Cytotoxic T cell (primary cell): ENCODE results near the genes CRHR2 and PPP1R17.

GRCh38 chr7:30098280-30098735 is 36.5 kb upstream of the MTURN start:
- PRO-cap, 2 experiments, result no peak in any of the 2 experiments

GRCh38 chr7:30284168-30284541 is 242 bp upstream of the ZNRF2 start:
- PRO-cap, 2 experiments, result peak in 2 of 2 experiments; most common minus-strand start chr7:30284235 (in 2)

- PRO-cap, 2 experiments, result peak in 2 of 2 experiments; most common plus-strand start chr7:30285648 (in 2)
Measured at GRCh38 chr7:30285475-30285735, 1.0 kb downstream of the ZNRF2 start.

DNA sequence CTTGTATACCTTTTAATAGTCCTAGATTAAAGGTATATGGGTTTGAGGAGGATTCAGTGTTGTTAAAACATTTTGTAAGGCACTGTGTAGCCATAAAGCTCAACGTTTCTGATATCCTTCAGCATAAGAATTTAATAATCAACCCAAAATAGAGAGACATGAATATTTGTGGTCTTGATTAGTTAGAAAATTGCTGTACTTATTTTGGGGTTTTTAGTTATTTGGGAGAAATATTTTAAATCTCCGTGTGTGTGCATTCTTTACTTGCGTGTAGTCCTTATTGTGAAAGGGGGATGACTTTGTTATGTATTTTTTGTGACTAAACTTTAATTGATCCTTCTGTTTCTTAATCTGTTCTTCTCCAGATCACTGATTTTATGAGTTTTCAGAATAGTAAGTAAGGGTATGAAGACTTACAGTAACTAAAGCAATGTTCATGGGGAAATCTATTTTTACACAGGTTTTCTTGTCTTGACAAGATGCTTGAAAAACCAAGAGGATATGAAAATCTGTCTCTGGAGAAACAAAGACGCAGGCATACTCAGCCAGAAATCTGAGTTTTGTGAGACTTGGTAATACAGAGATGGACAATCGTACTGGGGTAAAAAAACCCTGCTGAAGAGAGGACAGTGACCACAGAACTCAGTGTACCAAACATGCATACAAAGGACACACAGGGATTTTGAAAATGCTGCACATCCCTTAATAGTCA is 81.3 kb downstream of the ZNRF2 start:
- PRO-cap, 2 experiments, result no peak in any of the 2 experiments

DNA sequence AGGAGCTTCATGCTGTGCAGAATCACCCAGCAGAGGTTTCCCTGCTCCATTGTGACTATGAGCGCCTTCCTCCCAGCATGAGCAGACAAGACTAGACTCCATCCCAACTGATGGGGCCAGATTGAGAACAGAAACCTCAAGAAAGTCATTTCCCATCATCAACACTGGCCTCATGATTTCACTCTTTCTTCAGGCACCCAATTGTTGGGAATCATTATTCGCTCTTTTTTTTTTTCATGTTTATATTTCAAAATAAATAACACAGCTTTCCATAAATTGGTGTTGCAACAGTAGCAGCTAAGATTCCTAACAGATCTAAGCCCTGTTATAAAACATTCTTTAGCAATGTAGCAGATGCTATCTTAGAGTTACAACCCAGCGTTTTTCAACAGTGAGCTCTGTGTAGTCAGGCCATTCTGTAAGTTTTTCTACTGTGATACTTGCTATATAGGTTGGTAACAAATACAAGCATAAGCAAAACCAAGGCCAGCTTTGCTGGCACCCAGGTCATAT is 13.1 kb downstream of the NOD1 start:
- PRO-cap, 2 experiments, result no peak in any of the 2 experiments

GRCh38 chr7:30597798-30598708 is 3.4 kb downstream of the GARS1 start:
- PRO-cap, 2 experiments, result no peak in any of the 2 experiments

GRCh38 chr7:30681949-30682906 is at the start of gene CRHR2:
Gene CRHR2 (minus strand): TSS chr7:30682456.
- PRO-cap, 2 experiments, result no peak in any of the 2 experiments

GRCh38 chr7:30771594-30772349 is 555 bp downstream of the MINDY4 start:
- PRO-cap, 2 experiments, result peak in 1 of 2 experiments; most common plus-strand start chr7:30771808 (in 1)

DNA sequence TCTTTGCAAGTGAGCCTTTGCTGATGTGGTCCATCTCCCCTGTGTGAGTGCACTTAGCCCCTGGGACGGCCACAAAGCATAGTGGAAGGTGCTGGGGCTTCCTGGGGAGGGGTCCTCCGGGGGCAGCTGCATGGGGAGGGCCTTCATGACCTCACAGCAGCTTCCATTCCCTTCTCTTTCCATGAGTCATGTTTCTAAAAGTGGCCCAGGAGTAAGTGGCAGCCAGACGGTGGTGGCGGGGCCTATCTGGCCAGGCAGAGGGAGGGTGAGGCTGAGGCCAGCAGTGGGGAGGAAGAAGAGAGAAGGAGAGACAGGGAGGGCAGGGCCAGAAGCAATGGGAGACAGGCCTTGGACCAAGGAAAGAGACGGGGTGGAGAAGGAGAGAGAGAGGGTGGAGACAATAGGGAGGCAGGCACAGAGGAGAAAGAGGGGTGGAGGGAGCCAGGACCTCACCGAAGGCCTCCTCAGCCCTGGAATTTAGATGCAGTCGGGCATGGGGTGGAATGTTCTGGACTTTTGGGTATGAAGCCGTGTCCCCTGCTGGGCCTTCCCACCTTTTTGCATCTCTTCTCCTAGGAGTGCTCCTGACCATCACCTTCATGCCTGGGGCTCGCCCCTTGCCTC is 9.6 kb downstream of the AQP1 start:
- PRO-cap, 2 experiments, result no peak in any of the 2 experiments

GRCh38 chr7:31686974-31687350 is at the start of gene PPP1R17:
Gene PPP1R17 (plus strand): TSS chr7:31687215.
- PRO-cap, 2 experiments, result no peak in any of the 2 experiments

DNA sequence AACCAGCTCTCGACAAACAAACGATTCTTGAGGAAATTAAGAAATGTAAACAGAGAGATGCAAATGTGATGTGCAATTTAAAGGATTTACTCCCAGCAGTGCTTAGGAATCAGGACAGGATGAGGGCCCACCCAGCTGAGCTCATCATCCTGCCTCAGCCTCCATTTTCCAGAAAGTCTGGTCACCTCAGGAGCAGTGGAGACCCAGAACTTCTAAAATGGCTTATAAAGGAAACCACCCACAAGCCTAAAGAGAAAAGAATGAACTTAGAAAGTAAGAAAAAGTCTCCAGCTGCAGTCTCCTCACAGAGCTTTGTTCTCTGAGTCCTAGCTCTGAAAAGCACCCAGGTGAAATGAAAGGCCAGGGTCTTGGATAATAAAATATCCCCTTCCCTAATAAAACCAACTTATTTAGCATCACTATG is 83.0 kb downstream of the PDE1C start:
- PRO-cap, 2 experiments, result no peak in any of the 2 experiments

- PRO-cap, 2 experiments, result no peak in any of the 2 experiments
Measured at GRCh38 chr7:32205530-32205872, 135.3 kb upstream of the PDE1C start.

DNA sequence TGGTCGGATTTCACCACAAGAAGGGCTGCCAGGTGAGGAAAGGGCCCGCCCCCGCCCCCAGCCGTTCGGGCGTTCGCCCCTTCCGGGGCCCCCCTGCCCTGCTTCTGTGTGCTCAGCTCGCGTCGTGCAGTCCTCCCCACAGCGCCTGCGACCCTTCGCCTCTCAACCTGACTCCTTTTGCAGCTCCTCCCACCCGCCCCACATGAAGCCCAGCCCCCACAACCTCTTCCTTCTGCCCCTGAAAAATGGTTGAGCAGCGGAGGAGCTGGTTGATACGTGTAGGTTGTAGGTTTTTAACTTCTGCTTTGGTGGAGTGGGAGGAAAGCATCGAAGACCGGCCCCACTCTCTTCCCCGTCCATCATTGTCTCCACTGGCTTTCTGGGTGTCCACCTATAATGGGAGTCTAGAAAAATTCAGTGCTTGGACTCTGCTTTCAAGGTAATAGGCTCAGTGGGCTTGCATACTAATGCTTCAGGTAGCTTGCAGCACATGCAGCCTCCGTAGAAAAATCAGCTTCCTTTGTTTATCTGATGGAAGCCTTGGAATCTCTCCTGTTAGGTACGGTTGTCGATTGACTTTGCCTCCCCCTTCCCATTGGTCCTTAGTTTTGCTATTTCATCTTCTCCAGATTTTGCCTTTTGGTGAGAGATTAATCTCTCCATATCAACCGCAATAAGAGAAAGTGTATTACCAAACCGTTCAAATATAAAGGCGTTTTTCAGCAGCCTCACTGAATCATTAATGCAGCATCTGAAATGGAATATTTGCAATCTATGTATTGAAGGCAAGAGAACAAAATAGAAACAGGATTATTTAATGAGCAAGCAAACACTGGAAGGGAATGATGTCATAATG is 710 bp downstream of the AVL9 start:
- PRO-cap, 2 experiments, result peak in 2 of 2 experiments; most common plus-strand start position 139 of the sequence (in 2); most common minus-strand start position 174 of the sequence (in 1)

DNA sequence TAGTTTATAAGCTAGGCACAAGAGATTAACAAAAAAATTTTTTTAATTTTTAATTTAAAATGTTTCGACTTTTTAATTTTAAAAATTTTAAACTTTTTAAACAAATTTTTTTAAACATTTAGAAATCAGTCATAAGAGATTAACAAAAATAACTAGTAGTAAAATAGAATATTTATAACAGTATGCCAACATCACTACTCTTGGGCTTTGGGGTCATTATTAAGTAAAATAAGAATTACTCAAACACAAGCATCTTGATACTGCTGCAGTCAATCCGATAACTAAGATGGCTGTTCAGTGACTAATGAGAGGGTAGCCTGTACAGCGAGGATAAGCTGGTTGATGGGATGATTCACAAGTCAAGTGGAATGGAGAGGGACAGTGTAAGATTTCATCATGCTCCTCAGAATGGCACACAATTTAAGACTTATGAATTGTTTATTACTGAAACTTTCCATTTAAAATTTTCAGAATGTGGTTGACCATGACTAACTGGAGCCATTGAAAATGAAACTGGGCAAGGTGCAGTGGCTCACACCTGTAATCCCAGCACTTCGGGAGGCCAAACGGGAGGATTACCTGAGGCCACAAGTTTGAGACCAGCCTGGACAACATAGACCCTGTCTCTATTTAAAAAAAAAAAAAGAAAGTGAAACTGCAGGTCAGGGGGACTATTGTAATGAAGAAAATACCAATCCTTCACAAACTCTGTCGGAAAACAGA is 11.0 kb downstream of the AVL9 start:
- PRO-cap, 2 experiments, result no peak in any of the 2 experiments

- PRO-cap, 2 experiments, result no peak in any of the 2 experiments
Measured at GRCh38 chr7:32670548-32670887, 175.2 kb downstream of the AVL9 start.

- PRO-cap, 2 experiments, result peak in 1 of 2 experiments; most common minus-strand start chr7:32869387 (in 1)
Measured at GRCh38 chr7:32869157-32869741, 22.3 kb downstream of the KBTBD2 start.

- PRO-cap, 2 experiments, result no peak in any of the 2 experiments
Measured at GRCh38 chr7:32887807-32888568, 3.6 kb downstream of the KBTBD2 start.

DNA sequence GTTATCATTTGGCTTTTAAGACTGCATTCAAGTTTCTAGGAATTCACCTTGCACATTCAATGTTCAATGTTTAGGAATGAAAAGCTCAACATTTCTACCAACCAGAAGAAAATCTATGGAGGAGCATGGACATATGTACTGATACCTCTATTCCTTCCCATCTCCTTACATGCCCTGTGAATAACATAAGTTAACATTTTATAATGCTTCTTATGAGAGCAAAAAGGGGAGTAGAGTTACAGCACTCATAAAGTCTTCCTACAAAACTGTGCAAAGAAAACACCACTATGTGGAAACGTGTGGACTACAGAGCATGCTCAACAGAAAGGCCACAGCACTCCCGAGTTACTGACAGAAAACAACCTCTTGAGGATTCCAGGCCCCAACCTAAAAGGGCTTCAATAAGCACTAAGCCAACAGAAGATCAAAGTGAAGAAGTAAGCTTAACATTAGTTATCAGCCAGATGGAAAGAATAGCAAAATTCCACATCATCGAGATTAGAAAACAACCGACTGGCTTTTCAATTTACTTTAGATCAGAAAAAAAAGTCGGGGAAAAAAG is 1.6 kb downstream of the KBTBD2 start:
- PRO-cap, 2 experiments, result no peak in any of the 2 experiments

DNA sequence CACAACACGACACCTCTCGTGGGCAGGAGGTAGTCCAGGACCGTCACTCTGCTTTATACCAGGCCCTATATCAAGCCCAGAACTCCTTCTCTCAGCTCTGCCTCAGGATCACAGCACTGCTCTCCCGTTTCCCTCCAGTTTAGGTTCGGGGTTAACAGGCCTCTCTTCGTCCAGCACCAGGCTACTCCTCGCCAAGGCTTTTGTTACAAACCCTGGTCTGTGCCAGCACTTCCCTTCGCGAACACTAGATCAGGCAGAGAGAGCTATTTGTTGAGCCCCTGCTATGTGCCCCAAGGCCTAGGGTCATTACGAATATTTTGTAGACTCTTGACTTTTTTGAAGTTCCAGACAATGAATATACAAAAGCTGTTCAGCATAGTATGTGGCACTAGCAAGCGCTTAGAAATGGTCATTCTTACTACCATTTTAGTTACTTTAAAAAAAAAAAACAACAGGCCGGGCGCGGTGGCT is 1.5 kb downstream of the FKBP9 start:
- PRO-cap, 2 experiments, result no peak in any of the 2 experiments

- PRO-cap, 2 experiments, result no peak in any of the 2 experiments
Measured at GRCh38 chr7:33761339-33762004, 143.9 kb upstream of the BMPER start.